Cytotoxic T cell (primary cell): ENCODE measurements around a stretch of chr1.

- PRO-cap, 2 experiments: no peak in any of the 2 experiments
Observed at GRCh38 chr1:197737032-197737644, 38.1 kb downstream of the DENND1B start.

GRCh38 chr1:197783515-197784029 is 8.3 kb upstream of the DENND1B start:
- PRO-cap, 2 experiments: no peak in any of the 2 experiments

- PRO-cap, 2 experiments: no peak in any of the 2 experiments
Observed at GRCh38 chr1:198216017-198216677, 59.3 kb downstream of the NEK7 start.

DNA sequence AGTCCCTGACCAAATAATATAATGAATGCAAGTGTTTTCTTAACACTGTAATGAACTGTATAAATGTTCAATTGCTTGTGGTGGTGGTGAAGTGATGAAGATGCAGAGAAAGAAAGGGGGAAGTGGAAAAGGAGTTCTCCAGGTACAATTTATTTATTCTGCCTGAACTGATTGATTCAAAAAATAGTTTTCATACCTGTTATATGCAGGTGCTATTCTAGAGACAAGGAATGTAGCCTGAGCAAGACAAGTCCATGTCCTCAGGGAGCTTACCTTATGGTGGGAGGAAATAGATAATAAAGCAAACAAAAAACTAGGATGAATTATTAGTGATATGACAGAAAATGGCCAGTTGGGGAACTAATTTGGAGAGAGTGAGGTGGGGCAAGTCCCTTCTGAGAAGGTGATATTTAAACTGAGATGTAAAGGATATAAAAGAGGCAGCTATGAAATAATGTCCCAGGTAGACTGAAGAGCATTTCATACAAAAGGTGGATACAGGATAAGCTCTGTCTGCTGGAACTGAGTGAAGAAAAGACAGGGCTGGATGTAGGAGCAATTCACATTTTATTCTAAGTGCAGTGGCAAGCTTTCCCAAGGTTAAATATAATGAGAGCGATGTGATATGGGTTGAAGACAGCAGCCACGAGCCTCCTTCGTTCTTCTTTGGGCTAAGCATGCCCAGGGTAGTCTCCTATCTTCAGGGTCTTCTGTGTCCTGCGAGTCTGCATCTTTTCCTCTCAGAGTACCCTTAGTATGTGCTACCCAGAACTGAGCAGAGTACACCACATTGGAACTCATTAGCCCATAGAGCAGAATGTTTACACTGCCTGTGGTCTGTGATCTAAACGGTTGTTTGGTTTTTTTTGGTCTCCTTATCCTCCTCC is 126.1 kb downstream of the NEK7 start:
- PRO-cap, 2 experiments: no peak in any of the 2 experiments

- PRO-cap, 2 experiments: no peak in any of the 2 experiments
Observed at GRCh38 chr1:198320004-198321152, 163.6 kb downstream of the NEK7 start.

GRCh38 chr1:198619796-198620205 is 19.0 kb upstream of the PTPRC start:
- PRO-cap, 2 experiments: peak in 1 of 2 experiments; most common plus-strand start chr1:198620009 (in 1)

- PRO-cap, 2 experiments: no peak in any of the 2 experiments
Observed at GRCh38 chr1:198620206-198620736, 18.6 kb upstream of the PTPRC start.

DNA sequence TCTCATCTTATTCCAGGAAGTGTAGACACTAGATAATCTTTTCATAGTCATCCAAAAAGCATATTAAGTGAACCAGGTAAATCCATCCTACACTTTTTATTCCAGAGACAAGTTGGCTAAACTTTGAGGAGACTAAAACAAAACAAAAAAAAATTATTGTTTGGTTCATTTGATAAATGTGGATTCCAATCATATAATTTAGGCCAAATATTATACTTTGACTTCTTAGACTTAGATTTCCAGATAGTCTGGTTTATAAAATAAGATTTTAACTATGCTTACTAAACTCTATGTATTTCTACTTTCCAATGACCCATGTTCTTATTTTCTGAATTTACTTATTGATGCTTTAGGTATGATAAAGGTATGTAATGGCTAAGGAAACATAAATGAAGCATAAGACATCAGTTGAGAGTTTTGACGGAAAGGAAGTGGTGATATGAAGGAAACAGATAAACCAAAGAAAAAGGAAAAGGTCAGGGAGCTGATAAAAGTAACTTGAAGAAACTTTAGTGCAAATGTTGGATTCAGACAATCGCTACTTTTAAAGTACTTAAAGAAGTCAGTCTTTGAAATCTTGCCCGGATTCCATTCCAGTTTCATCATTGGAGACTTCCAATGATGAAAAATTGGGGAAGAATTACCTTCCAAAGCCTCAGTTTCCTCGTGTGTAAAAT is 10.3 kb downstream of the PTPRC start:
- PRO-cap, 2 experiments: peak in 1 of 2 experiments; most common plus-strand start position 417 of the sequence (in 1)

DNA sequence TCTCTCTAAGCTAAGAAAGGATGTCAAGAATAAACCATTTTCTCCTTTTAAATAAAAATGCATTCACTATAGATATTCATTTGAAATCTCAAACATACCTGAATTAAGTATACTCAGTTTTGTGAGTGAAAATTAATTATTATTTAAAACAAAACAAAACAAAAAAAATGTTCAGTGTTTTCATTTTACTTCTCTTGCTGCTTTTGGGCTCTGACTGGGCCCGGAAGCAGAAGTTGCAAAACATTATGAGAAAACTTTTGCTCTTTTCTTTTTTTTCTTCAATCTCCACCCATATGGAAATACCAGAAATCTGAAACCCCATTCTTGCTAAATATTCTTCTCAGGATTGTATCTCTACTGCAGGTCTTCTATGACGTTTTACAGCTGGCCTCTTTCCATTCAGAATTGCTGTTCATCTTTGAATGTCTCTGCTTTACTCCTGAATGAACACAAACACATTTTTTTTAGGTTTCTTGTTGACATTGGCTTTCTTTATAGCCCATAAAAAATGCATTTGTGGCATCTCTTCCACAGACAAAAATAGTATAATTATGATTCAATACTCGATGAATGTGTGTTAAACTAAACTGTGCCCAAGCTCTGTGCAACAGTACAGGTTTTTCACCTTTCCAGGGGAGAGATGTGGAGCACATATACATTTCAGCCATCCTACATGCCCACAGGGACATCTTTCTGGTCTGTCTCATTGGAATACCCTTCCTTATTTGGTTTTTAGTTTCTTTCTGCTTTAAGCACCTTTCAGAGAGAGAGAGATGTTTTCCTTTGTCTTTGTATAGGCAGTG is 18.7 kb downstream of the PTPRC start:
- PRO-cap, 2 experiments: peak in 2 of 2 experiments; most common plus-strand start position 334 of the sequence (in 1); most common minus-strand start position 216 of the sequence (in 2)

GRCh38 chr1:198662680-198663310 is 24.0 kb downstream of the PTPRC start:
- PRO-cap, 2 experiments: no peak in any of the 2 experiments

DNA sequence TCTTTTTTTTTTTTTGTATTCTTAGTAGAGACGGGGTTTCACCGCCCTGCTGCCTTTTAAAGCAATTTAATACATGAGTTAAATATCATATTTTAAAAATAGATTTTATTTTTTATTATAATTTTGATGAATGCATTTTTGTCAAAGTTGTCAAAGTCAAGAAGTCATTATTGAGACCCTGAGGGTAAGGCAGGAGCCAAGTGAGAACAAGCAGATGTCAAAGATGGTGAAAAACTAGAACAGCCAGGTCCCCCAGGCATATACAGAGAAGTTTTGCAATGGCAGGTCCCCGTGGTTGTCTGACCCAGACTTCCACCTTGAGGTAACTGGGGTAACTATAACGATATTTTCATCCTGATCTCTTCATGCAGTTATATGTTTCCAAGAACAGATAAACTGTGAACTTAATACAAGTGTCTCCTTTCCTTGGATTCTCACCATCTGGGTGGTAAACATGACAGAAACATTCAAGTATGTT is 26.5 kb downstream of the PTPRC start:
- PRO-cap, 2 experiments: no peak in any of the 2 experiments

DNA sequence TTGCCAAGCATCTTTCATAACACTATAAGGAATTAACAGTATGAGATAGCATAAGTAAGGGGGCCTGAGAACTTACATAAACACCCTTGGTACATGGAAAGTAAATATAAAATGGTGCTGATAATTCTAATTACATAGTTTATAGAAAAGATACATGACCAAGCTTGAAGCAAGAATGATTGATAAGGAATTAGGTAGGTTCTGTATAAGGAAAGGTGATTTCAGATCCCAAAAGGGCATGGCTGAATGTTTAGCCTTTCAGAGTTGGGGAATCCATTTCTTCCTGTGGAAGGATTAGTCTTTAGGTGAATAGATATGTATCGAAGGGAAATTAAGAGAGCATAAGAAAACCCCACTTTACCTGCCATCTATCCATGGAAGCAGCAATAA is 29.7 kb downstream of the PTPRC start:
- PRO-cap, 2 experiments: no peak in any of the 2 experiments

- PRO-cap, 2 experiments: peak in 2 of 2 experiments; most common plus-strand start chr1:198669283 (in 2); most common minus-strand start chr1:198669289 (in 1)
Observed at GRCh38 chr1:198668911-198669525, 30.2 kb downstream of the PTPRC start.

DNA sequence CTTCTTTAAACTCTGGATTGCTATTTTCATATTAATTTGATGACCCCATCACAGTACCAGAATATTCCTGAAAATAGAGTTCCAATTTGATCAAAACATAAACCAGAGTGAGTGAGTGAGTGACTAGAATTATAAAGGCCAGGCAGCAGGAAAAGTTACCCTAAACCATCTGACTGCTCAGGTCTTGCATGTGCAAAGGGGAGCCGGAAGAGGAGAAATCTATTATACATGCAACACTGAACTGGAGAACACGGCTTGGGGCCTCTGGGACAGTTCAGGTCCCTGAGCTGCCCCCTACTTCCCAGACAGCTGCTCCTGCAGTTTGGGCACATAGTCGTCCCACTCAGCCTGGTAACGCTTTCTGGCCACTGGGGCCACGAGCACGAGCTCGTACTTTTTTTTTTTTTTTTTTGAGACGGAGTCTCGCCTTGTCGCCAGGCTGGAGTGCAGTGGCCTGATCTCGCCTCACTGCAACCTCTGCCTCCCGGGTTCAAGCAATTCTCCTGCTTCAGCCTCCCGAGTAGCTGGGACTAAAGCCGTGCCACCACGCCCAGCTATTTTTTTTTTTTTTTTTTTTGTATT is 40.1 kb downstream of the PTPRC start:
- PRO-cap, 2 experiments: peak in 2 of 2 experiments; most common plus-strand start position 222 of the sequence (in 2); most common minus-strand start position 194 of the sequence (in 2)

DNA sequence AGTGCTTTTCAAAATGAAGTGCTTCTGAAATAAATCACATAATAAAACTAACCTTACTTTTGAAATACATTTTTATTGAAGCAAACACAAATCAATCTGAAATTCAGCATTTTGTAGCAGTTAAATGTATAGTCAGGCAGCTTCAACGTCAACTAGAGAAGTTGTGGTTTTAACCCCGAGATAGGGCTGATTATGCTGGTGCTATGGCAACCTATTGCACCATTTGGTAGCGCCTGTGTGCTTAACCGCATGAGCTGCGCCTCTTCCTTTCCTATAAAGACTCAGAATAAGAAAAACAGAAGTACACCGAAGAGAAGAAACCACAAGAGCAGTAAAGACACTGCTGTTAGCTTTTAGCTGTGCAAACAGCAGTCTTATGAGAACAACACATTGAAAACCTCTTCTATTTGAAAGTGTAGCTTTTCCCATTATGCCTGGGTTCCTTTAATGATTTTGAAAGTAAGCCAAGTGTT is 43.0 kb downstream of the PTPRC start:
- PRO-cap, 2 experiments: peak in 2 of 2 experiments; most common plus-strand start position 304 of the sequence (in 2); most common minus-strand start position 154 of the sequence (in 2)

DNA sequence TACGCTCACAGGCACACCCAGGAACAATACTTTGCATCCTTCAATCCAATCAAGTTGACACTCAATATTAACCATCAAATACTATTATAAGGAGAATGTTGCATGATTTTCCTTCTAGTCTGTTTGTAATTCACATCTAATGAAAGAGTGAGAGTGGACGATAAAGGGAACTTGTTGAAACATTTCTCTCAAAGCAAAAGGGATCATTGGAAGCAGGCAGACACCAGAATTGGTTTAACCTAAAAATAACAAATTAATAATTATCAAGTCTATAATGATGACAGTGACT is 55.5 kb downstream of the PTPRC start:
- PRO-cap, 2 experiments: peak in 1 of 2 experiments; most common plus-strand start position 146 of the sequence (in 1)

DNA sequence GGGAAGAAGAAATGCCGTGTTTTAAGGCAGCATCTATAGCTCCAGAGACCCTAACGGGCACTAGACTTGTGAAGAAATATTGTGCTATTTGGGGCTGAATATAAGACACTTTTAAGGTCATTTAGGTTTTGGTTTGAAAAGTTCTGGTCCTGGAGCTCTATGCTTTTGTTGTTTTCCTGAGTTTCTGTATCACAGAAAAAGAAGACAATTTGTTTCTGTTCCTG is 78.5 kb downstream of the PTPRC start:
- PRO-cap, 2 experiments: no peak in any of the 2 experiments

- PRO-cap, 2 experiments: no peak in any of the 2 experiments
Observed at GRCh38 chr1:198762055-198762254, 123.1 kb downstream of the PTPRC start.

DNA sequence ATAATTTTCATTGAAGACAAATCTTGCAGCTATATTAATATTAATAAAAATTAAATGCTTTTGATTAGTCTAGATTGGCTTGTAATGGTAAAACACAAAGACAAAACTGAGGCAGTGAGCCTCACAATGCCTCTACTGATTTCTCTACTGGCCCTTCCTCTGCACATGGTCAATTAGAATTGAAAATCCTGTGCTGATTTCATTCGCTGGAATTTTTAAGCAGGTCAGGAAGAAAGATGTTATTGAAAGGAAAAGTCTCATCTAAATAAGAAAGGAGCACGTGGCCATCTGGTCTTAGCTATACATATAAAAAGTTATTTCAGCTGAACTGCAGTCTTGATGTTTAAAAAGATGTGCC is 293.4 kb downstream of the PTPRC start:
- PRO-cap, 2 experiments: no peak in any of the 2 experiments

GRCh38 chr1:200038812-200039183 is 11.3 kb downstream of the NR5A2 start:
- PRO-cap, 2 experiments: no peak in any of the 2 experiments